Camera-type eye (tissue), 1 donor: ENCODE results near the genes SLC25A20 and TCTA.

- RAMPAGE, long total RNA, result no peak
Observed at GRCh38 chr3:48739011-48739825, 22.2 kb upstream of the IP6K2 start.

DNA sequence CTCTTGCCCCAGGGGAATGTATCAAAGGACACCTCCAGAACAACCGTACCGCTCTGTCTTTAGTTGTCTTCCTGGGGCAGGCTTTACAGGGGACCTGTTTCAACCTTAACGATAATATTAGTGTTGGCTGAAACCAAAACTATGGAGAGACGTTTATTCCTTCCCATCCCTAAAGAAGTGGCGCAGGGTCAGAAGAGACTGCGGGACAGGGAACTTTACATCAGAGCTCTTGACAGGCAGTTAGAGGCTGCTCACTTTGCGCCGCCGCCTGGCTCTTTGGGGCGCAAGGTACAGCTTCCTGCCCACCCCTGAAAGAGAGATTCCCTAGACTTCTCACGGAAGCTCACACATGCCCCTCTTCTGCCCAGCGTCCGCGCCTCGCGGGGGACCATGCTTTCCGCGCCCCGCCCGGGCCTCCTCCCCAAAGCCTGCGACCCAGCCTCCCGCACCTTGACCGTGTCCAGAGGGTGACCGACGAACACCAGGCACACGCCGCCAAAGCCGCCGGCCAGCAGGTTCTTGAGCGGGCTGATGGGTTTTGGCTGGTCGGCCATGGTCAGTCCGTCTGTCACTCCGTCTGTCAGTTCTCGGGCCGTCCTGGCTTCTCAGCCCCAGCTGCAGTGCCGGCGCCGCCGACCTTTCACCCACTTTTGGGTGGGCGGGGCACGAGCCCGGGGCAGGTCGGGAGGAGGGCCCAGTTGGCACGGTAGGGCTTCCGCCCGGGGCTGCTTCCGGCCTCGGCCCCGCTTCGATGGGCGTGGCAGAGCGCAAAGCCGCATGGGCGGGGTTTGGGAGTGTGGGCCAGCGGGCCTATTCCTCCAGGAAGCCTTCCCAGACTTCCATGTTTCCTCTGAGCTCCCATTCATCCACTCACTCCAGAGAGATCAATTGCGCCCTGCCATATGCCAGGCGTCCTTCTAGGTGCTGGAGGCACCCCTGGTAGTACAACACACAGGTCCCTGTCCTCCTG, at the start of gene SLC25A20:
Gene SLC25A20, minus strand, starts transcription at position 642 of the 970 bp plus-strand sequence.
- RAMPAGE, long total RNA, result no peak

- RAMPAGE, long total RNA, result no peak
Observed at GRCh38 chr3:48927377-48927832, 8.8 kb downstream of the ARIH2 start.

GRCh38 chr3:49013115-49013554, 5.2 kb downstream of the DALRD3 start:
- RAMPAGE, long total RNA, result no peak

DNA sequence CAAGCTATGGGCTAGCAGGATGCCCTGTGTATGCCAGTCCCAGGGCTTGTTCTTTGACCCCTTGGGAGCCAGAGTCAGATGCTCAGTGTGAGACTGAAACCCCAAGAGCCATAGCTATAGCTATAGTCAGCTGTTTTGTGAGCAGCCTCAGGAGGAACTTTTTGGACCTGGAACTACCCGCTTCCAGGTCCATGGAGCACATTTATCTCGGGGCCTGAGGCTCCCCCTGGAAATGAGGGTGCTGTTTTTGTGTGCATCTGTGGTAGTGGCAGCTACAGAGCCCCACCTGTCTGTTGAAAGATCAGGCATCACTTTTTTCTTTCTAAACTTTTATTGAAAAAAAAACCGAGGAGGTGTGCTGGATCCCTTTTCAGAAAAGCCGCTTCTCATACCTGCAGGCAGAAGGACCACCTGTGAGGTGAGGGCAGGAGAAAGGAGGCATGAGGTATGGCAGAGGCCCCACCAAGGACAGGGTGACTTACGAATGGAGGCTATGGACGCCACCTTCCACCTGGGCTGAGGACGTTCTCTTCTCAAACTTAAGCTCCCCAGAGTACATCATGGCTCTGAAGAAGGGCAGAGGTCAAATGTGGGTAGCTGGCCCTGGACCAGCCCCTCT, 2.2 kb downstream of the NDUFAF3 start:
- RAMPAGE, long total RNA, result no peak

DNA sequence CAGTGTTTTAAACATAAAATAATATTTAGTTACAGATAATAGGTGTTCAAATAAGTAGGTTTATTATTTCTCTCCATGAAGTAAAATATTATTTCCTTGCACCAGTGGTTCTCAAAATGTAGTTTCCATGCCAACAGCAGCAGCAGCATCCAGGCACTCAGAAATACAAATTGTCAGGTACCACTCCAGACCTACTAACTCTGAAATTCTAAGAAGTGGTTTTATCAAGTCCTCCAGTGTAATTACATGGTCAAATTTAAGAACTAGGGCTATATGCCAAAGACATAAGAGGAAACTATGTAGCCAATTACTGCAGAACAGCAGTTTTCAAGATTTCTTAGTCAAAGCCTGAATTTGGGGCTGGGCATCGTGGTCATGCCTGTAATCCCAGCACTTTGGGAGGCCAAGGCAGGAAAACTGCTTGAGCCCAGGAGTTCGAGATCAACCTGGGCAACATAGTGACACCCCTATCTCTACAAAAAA, 30.7 kb downstream of the QRICH1 start:
- RAMPAGE, long total RNA, result no peak

- RAMPAGE, long total RNA, result no peak
Observed at GRCh38 chr3:49103207-49103790, 1.3 kb downstream of the QARS1 start.

- RAMPAGE, long total RNA, result no peak
Observed at GRCh38 chr3:49103819-49104018, 838 bp downstream of the QARS1 start.

- RAMPAGE, long total RNA, result no peak
Observed at GRCh38 chr3:49129442-49129738, 3.5 kb downstream of the LAMB2 start.

- RAMPAGE, long total RNA, result no peak
Observed at GRCh38 chr3:49162216-49163067, 3.7 kb downstream of the CCDC71 start.

DNA sequence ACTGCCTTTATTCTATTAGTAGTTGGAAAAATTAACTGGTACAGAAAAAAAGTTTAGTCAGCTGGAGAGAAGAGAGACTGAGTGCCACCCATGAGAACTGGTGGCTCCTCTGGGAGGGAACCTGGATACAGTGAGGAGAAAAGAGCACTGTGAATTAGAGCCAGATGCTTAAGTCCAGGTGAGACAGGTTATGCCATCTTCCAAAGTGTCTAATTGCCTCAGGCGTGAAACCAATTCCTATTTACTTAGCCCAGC, 927 bp upstream of the GPX1 start:
- RAMPAGE, long total RNA, result no peak

DNA sequence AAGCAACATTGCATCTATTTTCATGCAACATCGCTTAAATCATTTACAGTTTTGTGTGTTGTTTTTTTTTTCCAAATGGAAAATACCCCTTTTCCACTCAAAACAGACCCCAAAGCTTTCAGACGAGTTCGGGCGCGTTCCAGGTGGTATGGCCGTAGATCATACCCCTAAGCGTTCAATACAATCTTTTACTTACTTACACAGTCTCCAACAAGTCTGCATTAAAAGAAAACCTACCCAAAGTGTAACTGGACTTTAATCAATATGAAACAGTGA, 752 bp downstream of the RHOA start:
- RAMPAGE, long total RNA, result no peak

DNA sequence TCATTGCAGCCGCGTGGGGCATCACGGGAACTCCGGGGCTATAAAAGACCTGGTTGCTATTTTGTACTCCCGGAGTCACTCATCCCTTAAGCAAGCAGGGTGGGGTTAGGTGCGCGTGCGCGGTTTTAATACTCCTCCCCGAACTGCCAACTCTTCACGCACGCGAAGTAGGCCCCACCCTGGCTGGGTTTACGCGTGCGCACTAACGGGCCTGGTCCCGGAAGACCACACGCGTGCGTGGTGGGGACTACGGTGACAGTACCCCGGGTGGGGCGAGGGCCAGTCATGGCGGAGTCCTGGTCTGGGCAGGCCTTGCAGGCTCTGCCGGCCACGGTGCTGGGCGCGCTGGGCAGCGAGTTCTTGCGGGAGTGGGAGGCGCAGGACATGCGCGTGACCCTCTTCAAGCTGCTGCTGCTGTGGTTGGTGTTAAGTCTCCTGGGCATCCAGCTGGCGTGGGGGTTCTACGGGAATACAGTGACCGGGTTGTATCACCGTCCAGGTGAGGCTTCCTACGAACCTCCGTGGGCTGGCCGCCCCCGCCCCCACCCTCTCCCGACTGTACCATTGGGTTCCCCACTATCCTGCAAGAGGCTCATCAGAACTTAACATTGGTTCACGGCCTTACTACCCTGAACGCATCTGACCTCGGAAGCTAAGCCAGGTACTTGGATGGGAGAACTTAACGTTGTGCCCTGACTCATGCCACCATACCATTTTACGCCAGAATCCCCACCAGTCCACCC, at the start of gene TCTA:
Gene TCTA, plus strand, starts transcription at position 282 of the 743 bp plus-strand sequence.
- RAMPAGE, long total RNA, result no peak

DNA sequence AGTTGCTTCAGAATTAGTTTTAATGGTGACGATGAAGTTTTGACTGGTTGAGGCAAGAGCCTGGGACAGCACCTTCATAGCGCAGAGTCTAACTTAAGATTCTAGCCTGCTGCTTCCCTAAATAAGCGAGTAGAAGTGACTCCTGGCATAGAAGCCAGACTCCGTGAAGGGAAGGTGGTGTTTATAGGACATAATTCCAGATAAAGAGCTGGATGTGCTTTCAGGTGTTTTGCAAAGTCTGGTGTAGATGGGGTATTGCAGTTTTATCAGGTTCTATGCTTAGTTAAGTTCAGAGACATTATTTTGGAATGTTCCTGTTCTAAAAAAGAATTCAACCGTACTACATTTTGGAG, 1.0 kb downstream of the DAG1 start:
- RAMPAGE, long total RNA, result no peak

GRCh38 chr3:49519776-49520137, 34.5 kb upstream of the BSN start:
- RAMPAGE, long total RNA, result no peak

- RAMPAGE, long total RNA, result no peak
Observed at GRCh38 chr3:49668647-49669249, 5.4 kb upstream of the APEH start.

DNA sequence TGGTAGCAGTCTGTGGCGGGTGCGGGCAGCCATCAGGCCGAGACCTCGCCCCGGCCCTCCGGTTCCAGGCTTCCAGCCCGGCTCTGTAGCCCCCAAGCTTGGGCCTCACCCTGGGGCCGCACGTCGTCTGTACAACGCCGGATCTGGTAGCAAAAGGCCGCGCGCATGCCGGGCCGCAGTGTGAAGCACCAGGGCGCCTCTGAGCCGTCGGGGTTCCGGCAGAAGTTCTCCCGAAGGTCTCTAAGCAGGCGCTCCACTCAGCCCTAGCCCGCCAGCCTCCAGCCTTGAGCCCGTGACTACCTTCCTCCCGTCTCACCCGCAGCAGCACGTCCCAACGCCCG, 3.4 kb downstream of the MST1 start:
- RAMPAGE, long total RNA, result no peak

DNA sequence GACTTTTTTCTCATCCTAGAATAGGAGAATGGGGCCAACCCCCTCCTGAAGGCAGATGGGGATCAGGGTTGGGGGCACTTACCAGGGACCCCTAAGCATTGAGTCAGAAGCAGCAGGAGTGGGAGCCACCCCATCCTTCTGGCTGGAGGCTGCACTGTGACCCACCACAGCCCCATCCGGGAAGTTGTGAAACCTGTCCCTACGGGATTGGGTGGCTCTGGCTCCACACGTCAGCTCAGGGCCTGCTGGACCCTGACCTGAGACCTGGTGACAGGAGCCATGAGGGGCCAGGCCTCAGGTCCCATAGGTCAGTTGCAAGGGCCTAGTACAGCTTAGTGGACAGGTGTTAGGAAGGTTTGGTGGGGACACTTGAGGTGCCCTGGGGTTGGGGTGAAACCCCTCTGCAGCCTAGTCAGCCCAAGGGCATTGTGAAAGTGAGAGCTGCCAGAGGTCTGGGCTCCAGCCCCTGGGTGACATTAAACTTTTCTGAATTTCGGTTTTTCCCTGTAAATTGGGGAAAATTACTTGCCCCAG, 691 bp downstream of the MST1 start:
- RAMPAGE, long total RNA, result no peak

GRCh38 chr3:49720149-49720869, 825 bp upstream of the AMIGO3 start:
- RAMPAGE, long total RNA, result no peak

DNA sequence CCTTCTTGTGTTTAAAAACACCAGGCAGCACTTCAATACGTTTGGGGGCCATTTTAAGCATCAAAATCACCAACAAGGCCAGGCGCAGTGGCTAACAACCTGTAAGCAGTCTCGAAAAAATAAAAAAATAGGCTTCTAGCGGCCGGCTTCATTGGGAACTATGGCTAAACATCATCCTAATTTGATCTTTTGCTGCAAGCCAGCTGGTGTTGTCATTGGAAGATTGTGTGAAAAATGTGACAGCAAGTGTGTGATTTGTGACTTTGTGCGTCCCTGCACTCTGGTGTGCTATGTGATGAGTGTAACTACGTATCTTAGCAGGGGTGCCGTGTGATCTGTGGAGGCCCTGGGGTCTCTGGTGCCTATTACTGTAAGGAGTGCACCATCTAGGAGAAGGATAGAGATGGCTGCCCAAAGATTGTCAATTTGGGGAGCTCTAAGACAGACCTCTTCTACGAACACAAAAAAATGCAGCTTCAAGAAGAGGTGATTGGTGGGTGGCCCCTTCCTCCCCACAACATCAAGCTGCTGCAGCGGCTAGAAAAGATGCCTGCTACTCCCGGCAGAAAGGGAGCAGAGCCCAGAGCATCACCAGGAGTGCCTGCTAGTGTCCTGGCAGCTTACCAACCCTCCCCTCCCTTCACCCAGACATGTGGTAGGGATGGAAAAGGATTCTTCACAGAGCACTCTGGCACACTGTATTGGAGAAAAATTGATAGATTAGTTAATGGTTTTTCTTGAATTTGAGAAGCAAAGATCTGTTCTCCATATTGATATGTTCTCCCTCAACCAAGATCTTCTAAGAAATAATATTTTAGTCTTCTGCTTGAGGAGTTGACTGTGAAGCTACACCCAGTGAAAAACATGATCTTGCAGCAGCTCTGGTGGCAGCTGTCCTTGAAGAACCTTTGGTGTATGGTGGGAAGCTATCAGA, 10.9 kb downstream of the IP6K1 start:
- RAMPAGE, long total RNA, result no peak